Lung (tissue), 4 donors: ENCODE data around the genes TSN and BIN1.

DNA sequence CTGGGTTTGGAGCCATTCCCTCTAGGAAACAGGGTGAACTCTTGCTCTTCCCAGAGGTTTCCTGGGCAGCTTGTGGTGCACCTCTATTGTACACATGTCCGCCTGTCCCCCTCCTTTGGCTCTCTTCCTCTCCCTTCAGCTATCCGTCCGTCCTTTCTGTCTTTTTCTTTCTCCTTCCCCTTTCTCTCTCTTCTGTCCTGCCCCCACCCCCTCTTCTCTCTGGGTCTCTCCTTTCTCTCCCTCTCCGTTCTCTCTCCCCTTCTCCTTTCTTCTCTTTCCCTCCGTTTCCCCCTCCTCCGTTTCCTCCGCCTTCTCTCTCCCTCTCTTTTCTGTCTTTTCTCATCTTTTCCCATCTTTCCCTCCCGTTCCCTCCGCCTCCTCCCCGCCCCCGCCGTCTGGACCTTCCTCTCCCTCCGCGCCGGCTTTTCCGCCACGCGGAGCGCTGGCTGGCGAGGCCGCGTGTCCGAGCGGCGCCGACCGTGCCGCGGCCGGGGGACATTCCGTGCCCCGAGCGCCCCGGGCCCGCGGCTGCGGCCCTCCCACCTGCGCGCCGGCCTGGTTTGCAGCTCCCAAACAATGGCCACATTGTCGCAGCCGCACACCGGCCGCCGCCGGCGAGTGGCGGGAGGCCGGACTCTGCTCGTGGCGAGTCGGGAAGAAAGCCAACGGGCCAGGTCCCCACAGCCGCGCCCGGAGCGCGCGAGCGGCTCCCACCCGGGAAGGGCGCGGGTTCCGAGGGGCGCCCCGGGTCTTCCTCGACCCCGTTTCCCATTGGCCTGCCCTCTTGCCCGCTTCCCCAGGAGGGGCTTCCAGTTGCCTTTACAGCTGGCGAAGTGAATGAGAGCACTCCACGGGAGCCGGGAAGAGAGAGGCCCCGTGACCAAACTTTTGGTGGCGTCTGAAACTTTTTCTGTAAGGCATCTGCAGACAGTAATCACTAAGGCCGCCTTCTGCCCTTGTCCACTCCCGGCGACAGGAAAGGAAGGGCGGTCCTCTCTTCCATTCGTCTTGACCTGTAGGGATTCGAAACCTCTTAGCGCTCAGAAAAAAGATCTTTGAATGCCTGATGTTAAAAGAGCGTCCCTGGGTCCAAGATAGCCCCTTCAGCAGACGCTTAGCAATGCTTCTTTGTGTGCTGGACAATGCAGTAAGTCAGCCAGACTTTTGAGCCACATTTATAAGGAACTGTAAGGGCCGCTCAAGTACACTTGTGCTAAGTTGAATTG, 6.0 kb downstream of the GLI2 start:
- PRO-cap, result no peak
- RAMPAGE, long total RNA, result no peak
- RRBS, result 8% methylated on average over 27 of the region's 84 CpGs

DNA sequence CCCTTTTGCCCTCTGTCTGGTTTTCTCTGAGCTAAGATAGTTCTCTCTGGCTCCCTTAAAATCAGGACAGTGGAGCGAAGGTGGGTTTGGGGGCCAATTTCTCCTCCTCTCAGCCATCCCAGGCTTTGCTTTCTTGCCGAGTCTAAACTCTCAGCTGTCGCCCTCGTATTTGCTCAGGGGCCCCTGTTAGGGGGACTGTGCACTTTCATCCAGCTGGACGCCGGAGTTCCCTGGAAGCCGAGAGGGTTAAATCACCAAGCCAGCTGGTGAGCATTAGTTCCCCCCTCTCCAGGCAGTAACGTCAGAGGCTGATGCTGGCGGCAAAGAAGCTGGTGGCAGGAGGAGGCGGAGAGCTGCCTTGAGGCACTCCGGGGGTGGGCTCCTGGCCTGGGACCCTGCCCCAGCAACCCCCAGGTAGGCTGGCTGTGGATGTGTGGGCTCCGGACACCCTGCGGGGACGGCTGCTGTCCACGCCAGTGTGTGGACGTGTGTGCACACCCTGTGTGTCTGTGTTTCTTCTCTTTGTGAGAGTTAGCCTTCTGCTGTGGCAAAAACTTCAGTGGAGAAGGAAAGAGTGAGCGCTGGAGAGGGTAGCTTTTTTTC, 84.6 kb downstream of the GLI2 start:
- PRO-cap, result no peak
- RAMPAGE, long total RNA, result no peak
- RRBS, result 35% methylated on average over 2 of the region's 17 CpGs

- PRO-cap, result no peak
- RAMPAGE, long total RNA, result no peak
- RRBS, result no CpG with 5 or more reads among the region's 11 CpGs
These were observed 111.9 kb downstream of the GLI2 start for GRCh38 chr2:120847521-120847979.

DNA sequence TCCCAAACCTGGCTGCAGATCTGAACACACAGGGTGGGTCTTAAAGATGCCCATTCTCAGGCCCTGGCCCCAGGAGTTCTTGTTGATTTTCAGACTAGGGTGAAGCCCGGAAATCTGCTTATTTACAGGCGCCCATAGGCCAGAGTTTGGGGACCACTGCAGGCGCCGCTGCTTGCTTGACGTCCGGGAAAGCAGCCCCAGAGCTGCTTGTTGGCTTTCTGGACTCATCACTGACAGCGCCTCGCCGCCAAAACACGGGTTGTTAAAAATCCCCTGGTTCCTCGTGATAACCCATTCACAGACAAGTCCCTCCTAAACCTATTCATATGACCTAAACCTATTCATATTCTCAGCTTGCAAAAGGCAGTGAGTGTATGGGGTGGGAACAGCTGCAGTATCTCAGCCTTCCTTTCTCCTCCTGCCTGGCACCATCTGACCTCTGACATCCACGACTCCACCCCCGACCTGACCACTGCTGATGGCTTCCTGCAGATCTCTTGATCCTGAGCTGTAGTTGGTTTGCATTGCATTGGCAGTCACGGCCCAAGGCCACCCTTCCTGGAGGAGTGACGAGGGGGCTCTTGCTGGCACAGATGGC, 198.4 kb downstream of the GLI2 start:
- PRO-cap, result no peak
- RAMPAGE, long total RNA, result no peak
- RRBS, result 54% methylated on average over 6 of the region's 15 CpGs

GRCh38 chr2:121195902-121196504, 89.0 kb downstream of the TFCP2L1 start:
- PRO-cap, result no peak
- RAMPAGE, long total RNA, result no peak
- RRBS, result no CpG with 5 or more reads among the region's 7 CpGs

GRCh38 chr2:121755222-121756154, at the start of gene TSN:
Gene TSN (plus strand): TSS chr2:121755651.
- PRO-cap, result bidirectional peak, plus-strand start at chr2:121755662, minus-strand start at chr2:121755435
- RAMPAGE, long total RNA, result start-site peak on the plus strand at chr2:121755650-121755747, 724 and 51 reads in 2 replicates
- RRBS, result 1% methylated on average over 20 of the region's 72 CpGs

GRCh38 chr2:121768193-121768680, 12.8 kb downstream of the TSN start:
- PRO-cap, result no peak
- RAMPAGE, long total RNA, result no peak
- RRBS, result no CpG with 5 or more reads among the region's 4 CpGs

- PRO-cap, result no peak
- RAMPAGE, long total RNA, result no peak
- RRBS, result no CpG with 5 or more reads among the region's 3 CpGs
These were observed 891.4 kb upstream of the CNTNAP5 start for GRCh38 chr2:123133686-123134112.

DNA sequence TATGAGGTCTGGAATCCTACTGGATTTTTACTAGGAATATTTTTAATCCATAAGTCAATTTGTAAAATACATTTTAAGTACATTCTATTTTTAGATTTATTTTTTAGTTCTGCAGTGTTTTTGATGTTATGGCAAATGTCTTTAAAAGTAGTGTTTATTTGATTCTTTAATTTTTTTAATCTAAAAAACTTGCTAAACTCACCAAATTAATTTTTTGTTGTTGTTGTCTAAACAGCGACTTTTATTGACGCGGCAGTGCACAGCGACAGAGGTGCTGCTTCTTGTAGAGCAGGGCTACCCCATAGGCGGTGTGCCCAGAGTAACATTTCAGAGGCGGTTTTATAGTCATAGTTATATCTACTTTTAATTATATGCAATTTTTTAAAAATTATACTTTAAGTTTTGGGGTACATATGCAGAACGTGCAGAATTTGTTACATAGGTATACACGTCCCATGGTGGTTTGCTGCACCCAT, 1124.2 kb downstream of the CNTNAP5 start:
- PRO-cap, result no peak
- RAMPAGE, long total RNA, result no peak
- RRBS, result no CpG with 5 or more reads among the region's 8 CpGs

GRCh38 chr2:126656408-126656960, 526 bp downstream of the GYPC start:
- PRO-cap, result no peak
- RAMPAGE, long total RNA, result no peak
- RRBS, result 4% methylated on average over 13 of the region's 37 CpGs

DNA sequence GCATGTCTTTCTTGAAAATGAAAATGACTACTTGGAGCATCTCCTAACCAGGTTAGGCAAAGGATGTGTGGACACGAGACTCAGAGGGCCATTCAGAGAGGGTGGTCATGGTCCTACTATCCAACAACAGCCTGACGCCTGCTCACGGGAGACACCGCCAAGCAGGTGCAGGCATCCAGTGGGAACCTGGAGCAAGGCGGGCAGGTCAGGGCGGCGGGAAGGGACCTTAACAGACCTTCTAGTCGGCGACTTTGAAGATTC, 24.7 kb downstream of the GYPC start:
- PRO-cap, result no peak
- RAMPAGE, long total RNA, result no peak
- RRBS, result no CpG with 5 or more reads among the region's 9 CpGs

- PRO-cap, result no peak
- RAMPAGE, long total RNA, result no peak
- RRBS, result no CpG with 5 or more reads among the region's 3 CpGs
These were observed 39.4 kb downstream of the GYPC start for GRCh38 chr2:126695326-126695702.

- PRO-cap, result no peak
- RAMPAGE, long total RNA, result no peak
- RRBS, result no CpG with 5 or more reads among the region's 8 CpGs
These were observed 56.6 kb downstream of the BIN1 start for GRCh38 chr2:127050410-127050643.

GRCh38 chr2:127085055-127085661, 21.8 kb downstream of the BIN1 start:
- PRO-cap, result no peak
- RAMPAGE, long total RNA, result no peak
- RRBS, result 38% methylated on average over 1 of the region's 11 CpGs

DNA sequence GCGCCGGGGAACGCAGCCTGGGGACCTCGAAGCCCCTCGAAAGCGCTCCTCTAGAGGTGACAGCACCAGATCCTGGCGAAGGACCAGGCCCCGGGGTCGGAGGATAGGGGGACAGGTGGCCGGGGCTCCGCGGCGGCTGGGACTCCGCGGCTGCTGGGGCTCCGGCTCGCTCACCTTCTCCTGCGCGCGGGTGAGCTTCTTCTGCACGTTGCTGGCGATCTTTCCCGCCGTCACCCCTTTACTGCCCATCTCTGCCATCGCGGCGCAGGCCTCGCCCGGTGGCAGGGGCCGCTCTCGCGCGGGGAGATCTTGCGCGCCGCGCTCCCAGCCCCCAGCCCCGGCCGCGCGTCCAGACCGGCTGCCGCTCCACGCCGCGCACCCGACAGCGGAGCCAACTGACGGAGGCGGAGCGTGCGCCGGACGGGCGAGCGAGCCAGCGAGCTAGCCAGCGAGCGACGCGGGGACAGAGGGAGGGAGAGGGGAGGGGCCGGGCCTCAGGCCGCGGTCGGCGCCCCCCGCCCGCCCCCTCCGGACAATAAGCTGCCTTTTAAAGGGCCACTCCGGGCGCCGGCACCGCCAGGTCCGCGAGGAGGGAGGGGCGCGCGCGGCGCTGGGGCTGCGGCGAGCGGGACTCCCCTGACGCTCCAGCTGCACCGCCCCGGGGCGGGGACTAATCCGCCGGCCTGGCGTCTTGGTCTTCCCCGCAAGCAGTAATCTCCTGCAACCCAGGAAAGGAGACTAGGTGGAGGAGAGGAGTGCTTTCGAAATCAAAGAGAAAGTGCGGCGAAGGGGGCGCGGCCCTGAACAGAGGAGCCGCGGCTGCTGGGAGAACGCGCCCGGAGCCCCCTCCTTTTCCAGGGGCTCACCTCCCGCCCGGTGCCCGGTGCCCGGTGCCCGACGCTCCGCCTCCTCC, at the start of gene BIN1:
Gene BIN1, minus strand, starts transcription at position 469 of the 913 bp plus-strand sequence.
- PRO-cap, result bidirectional peak, plus-strand start at position 579 of the sequence, minus-strand start at position 360 of the sequence
- RAMPAGE, long total RNA, result no peak
- RRBS, result 1% methylated on average over 71 of the region's 108 CpGs

DNA sequence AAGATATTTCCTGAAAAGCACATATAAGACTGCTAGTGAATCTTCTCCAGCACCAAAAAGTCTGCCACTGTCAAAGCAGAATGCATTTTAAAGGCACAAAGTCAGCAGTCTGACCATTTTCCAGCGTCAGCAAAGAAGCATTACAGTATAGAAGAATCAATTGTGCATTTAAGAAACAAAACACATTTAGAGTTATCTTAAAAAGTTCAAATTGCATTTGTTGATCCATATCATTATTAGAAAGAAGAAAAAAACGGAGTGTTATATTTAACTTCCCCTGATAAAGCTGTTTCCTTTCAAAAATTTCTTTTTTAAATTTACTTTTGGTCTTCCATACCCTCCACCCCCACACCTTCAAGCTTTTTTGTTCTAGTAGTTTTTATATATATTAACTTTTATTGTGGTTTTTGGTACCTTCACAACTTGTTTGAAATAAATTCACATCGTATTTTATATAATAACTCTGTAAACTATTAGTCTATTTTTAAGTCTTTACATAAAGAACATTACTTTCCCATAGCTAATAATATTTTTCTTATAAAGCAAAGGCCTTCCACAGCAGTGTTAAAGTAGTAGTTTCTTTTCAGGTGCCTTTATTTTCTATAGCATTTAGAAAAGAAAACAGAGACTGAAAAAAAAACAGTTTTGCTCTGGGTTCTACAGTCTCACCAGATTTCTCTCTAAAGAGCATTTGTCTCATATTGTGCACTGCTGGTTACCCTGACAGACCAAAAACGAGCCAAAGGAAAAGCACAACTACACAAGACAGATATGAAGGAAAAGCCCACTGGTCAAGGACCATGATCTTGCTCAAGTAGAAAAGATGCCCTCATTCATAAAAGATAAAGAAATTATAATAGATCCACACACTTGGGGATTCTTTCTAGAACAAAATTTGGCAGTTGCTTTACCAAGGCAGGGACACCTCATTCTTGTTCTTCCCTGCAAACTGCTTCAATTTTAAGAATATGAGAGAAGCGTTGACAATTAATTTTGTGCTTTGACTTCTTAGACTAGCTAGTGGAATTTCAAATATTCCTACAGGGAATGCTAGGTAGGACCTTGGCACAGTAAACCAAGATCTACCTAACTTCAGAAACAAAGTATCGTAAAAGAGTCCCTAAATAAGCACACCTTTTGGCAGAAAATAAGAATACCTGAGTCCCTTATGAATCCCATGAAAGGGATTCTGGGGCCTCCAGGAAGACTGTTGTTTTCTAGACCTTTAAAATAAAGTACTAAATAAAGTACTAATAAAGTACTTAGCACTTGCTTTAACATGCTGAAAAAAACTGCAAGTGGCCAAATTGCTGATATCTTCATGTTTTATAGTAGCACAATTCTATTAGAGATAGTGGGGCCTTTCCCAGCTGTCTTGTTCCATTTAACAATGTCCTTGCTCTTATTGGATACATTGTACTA, 11.0 kb upstream of the ERCC3 start:
- PRO-cap, result no peak
- RAMPAGE, long total RNA, result no peak
- RRBS, result no CpG with 5 or more reads among the region's 6 CpGs

- PRO-cap, result no peak
- RAMPAGE, long total RNA, result no peak
- RRBS, result no CpG with 5 or more reads among the region's 7 CpGs
These were observed 12.3 kb upstream of the ERCC3 start for GRCh38 chr2:127305983-127306956.

GRCh38 chr2:127306957-127307605, 13.1 kb upstream of the ERCC3 start:
- PRO-cap, result no peak
- RAMPAGE, long total RNA, result no peak
- RRBS, result no CpG with 5 or more reads among the region's 1 CpG

DNA sequence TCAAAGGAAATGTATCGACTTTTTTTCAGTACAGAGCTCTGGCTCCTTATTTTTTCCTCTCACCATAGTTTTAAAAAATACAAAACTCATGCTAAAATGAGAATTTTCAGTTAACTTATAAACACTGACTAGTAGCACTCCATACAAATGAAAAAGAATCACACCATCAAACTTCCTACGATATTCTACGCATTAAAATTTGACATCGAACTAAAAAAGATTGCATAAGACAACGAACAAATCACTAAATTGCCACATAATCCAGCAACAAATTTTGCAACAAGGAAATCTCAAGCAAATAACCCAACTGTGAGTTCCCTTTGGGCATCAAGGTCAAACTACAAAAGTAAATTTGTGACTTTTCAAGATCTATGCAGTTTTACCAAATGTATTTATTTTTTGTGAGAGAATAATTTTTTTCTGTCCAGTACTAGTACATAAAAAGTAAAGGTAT, 1.5 kb downstream of the MAP3K2 start:
- PRO-cap, result no peak
- RAMPAGE, long total RNA, result no peak
- RRBS, result no CpG with 5 or more reads among the region's 5 CpGs

DNA sequence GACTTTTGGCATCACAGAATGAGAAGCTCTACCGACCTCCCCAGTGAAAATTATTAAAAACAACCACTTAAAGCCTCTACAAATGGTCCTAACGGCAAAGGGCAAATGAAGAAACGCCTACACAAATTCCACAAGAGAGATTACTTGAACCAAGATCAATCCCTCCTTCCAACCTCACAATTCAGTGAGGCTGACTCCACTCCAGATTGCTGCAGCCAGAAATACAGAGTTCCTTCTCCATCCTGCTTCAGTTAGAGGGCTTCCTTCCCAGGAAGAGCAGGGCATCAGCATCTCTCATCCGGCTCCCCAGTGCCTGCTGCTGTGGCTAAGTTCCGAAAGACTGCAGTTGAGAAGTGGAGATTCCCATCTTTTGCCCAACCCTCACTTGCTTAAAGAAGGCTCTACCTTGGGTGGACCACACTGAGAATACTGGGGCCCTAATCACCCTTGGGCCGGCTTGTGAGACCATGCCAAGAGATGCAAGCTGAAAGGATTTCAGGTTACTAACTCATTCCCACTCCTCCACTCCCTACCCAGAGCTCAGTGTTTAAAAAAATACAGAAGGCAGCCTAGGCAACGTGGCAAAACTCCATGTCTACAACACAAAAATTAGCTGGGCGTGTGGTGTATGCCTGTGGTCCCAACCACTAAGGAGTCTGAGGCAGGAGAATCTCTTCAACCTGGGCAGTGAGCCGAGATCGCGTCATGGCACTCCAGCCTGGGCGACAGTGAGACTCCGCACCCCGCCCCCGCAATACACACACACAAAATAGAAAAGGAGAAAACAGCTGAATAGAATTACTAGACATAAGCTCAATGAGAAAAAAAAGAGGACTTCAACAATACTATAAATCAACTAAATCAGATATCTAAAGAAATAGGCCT, 10.4 kb downstream of the IWS1 start:
- PRO-cap, result no peak
- RAMPAGE, long total RNA, result no peak
- RRBS, result no CpG with 5 or more reads among the region's 15 CpGs